RPMI7951 (cell line): ENCODE data around the genes FAM114A2 and KIF4B.

DNA sequence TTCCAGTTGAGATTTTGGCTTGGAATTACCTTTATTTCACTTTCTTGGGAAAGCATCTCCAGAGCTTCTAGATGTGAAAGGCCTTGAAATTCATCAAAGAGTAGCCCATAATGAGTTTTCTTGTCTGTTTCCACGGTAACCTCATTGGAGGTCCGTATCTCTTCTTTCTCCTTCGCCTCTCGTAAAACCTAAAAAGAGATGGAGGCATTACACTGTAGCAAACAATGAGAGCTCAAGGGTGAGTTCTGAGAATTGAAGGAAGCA, 11.6 kb downstream of the FAM114A2 start:
- RAMPAGE, long total RNA = no peak

DNA sequence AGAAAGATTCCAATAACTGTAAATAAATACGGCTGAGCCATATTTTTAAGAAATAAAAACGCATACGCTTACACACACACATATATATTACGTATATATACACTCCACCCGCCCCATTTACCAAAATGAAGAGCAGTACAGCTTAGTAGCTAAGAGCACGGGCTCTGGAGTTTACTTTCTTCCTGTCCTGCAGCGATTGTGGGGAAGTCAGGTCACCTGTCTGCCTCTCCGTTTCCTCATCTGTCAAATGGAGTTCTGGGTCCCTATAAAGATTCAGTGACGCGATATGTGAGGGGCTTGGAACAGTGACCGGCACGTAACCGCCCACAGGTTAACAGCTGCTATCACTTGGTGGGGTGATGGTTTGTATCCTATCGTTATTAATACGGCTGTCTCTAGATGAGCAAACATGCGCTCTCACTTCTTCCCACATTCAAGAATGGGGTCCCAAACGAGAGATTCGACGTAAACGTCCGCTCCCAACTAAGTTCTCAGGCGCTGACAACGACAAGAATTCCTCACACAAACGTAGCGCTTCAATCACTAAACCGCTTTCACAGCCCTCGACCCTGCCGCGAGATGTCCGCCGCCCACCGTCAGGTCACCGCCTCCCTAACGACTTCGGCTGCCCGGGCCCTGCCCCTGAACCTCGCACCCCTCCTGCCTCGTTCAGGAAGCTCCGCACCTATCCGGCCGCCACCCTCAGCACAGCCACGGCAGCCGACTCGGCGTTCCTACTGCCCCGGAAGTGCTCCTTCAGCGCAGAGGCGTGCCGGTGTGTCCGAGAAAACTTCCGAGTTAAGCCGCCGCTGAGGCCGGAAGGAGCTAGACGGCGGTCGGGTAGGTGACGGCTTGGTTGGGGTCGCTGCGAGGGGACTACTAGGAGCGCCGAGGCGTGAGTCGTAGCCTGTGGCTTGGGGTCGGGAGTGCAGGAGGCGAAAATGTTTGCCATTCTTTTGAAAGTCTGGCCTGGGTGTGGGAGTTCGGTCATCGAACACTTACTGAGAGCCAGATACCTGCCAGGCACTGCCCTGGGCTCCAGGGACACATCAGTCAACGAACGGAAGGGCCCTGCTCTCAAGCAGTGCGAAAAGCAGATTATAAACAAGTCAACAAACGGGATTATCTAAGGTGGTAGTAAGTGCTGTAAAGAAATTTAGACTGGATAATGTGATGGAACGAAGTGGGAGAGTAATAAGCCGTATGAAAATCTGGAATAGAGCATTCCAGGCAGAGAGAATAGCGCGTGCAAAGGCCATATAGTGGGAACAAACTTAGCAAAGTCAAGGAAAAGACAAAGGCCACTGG, at the start of gene FAM114A2:
Gene FAM114A2, minus strand, starts transcription at position 739 of the 1,308 bp plus-strand sequence.
- RAMPAGE, long total RNA = no peak

DNA sequence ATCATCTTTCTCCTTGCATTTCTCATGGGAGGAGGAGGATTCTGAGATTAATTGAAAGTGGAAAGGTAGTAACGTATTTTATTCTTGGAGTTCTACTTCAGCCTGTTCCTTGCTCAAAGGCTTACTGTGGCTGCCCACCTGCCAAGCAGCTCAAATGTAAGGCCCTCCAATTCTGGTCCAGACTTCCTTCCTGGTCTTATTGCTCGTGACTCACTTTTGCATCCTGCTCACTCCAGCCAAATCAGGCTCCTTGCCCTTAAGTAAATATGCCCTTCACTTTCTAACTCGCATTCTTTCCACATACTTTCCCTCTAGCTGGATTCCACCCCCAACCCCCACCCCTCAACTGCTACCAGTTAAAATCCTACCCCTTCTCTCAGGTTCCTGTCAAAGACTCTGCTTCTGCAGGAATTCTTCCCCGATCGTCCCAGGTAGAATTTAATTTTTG, 96.6 kb downstream of the GALNT10 start:
- RAMPAGE, long total RNA = no peak

DNA sequence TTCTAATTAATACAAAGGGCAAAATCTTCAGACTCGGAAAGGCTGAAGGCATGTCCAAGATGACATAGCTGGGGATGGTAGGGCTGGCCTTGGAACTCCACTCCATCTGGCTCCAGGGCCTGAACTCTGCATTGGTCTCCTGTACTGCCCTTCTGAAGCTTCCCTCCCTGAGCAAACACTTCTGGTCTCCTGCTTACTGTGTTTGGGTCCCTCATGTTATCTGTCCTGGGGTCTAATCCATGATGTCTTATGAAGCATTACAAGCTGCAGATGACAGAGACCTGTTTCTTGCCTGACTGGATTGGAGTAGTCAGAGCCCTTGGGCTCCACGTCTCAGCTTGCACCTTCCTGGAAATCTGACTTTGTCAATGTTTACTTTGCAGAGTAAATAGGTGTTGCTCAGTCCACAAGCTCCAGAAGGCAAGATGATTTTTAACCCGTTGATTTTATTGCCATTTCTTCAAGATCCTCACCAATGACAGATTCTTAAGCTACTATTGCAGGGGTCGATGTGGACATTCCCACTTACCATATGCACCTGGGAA, 106.2 kb downstream of the GALNT10 start:
- RAMPAGE, long total RNA = no peak

- RAMPAGE, long total RNA = no peak
Measured at GRCh38 chr5:154371532-154372264, 74.1 kb upstream of the SAP30L start.

- RAMPAGE, long total RNA = no peak
Measured at GRCh38 chr5:154450827-154451287, 5.1 kb downstream of the SAP30L start.

DNA sequence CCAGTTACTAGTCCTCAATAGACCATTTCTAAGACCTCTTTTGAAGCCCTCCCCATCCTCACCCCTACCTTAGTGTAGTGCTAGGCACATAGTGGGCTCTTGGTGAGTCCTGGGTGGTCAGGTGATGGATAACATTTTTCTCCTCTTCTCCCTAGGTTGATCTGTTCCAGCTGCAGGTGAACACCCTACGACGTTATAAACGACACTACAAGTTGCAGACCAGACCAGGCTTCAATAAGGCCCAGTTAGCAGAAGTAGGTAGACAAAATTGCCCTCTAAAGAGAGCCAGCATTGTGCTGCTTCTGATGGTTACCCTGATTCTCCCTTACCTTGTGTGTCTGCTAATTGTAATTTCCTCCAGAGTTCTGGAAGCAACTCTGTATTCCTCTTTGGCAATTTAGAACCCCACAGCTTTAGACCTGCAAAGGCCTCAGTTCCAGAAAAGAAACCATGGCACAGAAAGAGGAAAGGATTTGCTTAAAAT, 7.5 kb downstream of the SAP30L start:
- RAMPAGE, long total RNA = no peak

DNA sequence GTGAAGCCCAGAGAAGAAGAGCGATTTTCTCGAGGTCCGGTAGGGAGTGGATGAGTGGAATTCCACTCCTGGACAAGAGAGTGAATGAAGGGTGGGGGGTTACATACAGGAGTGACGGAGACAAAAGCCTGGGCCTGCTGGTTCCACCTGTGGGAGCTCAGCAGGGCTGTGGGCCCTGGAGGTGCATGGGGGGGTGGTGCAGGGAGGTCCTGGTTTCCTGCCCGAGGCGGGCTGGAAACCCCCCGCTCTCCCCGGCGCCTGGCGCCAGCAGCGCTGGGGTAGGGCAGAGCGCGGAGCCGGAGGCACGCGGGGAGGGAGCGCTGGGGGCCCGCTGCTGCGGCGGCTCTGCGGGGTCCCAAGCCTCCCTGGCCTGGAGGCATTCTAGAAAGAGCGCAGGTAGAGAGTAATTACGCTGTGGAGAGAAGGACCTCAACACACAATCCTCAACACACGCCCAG, 1.8 kb upstream of the HAND1 start:
- RAMPAGE, long total RNA = no peak

DNA sequence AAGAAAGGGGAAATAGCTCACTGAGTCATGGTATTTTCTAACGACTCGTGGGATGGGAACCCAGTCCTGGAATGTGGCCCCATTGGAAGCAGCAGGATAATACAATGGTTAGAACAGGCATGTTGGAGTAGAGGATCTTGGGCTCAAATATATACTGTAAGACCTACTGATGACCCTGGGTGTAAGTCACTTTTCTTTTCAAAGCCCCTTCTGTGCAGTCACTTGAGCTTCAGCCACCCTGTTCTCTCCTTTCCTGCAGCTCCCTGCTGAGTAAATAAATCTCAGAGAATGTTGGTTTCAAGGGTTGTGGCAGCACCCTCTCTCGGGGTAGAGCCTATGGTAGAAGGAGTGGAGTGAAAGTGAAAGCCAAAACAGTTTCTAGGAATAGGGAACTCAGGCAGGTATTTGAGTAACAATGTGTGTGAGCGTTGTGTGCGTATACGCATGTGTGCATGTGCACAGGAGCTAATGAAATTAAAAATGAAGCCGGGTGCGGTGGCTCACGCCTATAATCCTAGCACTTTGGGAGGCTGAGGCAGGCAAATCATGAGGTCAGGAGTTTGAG, 40.7 kb upstream of the LARP1 start:
- RAMPAGE, long total RNA = no peak

- RAMPAGE, long total RNA = no peak
Measured at GRCh38 chr5:154767644-154768300, 12.6 kb downstream of the LARP1 start.

GRCh38 chr5:154769106-154770083, 14.2 kb downstream of the LARP1 start:
- RAMPAGE, long total RNA = no peak

- RAMPAGE, long total RNA = no peak
Measured at GRCh38 chr5:154817183-154818271, 32.9 kb downstream of the FAXDC2 start.

DNA sequence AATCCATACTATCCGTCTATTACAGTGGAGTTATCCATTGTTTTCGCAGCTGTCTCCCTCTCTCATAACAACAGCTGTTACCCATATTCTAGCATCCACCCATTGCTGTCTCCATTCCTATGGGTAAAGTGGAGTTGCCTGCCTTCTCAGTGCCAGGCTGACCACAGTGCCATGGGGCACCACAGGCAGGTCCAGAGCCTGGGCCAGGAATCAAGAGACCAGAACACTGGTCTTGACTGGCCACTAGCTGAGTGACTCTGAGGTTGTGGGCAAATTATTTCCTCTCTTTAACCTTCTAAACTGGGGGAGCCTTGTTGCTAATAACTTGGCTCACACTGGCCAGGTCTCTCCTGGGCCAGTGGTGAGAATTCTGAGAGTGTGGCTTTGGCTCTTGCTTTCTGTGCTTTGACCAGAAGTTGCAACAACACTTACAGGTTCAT, 20.0 kb downstream of the FAXDC2 start:
- RAMPAGE, long total RNA = no peak

GRCh38 chr5:154850200-154850454, 276 bp downstream of the FAXDC2 start:
- RAMPAGE, long total RNA = no peak

DNA sequence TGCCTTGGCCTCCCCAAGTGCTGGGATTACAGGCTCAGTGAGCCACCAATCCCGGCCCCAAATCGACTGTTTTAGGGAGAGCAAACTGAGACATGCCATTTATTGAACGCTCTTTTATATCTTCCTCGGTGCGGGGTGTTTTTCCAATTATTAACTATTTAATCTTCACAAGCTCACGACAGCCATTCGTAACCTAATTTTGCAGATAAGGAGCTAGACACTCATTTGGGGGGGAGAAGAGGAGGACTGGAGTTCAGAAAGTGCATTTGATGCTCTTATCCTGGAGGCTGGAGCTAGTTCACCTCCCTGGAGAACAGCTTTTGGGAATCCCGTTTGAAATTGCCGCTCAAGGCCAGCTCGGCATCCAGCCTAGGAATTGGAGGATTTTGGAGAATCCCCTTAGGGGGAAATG, 1.5 kb upstream of the CNOT8 start:
- RAMPAGE, long total RNA = no peak

DNA sequence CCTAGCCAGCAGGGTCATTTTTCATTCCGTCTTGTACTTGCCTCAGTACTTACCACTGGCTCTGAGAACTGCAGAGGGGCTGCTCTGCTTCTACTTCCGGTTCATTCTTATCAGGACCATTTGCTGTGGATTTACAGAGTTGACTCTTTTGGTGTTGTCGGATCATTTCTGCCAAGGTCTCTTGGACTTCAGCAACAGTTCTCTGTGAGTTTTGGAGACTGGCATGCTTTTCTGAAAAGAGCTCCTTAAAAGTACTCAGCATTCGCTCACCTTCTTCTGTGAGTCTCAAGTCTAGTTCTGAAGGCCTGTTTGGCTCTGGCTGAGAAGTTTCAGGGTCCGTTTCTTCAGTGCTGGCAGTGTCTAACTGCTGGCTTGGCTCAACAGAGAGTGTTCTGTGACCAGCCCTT, 32.8 kb downstream of the CNOT8 start:
- RAMPAGE, long total RNA = no peak

DNA sequence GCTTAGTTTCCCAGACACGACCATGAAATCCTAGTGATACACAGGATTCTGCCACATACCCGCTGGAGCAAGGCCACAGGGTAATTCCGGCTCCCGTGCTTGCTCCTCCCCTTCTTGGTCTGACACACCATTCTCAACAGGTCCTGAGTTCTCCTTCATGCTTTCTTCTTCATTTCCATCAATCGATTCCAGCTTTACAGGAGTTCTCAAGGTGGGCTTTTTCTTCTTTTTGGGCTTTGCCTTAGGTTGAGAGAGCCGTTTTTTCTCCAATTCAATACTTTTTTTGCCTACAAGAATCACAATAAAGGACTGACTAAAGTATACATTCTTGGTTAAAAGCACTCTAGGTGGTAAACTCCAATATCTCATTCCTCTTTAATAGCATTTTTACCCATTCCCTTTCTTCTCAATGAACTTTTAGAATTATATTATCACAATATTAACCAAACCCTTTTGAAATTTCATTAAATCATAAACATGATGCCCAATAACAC, 30.4 kb downstream of the GEMIN5 start:
- RAMPAGE, long total RNA = no peak

- RAMPAGE, long total RNA = no peak
Measured at GRCh38 chr5:154944775-154945678, 4.2 kb downstream of the MRPL22 start.

DNA sequence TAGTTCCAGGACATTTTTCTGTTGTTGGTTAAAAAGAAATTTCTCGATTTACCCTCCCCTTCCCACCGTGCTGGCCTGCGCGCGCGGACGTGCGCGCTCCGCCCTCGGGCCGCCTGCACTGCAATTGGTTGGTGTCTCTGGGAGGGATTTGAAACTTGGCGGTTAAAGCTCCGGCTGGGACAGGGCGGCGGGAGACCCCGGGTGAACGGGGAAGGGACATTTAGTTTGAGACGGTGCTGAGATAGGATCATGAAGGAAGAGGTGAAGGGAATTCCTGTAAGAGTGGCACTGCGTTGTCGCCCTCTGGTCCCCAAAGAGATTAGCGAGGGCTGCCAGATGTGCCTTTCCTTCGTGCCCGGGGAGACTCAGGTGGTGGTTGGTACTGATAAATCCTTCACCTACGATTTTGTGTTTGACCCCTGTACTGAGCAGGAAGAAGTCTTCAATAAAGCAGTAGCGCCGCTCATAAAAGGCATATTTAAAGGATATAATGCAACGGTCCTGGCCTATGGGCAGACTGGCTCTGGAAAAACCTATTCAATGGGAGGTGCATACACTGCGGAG, at the start of gene KIF4B:
Gene KIF4B, plus strand, starts transcription at position 145 of the 564 bp plus-strand sequence.
- RAMPAGE, long total RNA = no peak

DNA sequence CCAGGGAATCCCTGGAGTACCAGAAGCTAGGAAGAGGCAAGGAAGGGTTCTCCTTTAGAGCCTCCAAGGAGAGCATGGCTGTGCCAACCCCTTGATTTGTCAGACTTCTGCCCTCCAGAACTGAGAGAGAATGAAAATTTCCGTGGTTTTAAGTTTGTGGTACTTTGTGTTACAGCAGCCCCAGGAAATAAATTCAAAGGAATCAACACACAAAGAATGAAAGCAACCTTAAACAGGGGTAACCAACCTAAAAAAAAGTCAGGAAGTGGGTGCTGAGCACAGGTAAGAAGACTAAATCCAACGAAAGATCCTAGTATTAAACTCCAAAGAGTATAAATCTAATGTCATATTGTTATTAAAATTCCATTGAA, 33.4 kb downstream of the TIMD4 start:
- RAMPAGE, long total RNA = no peak